Retinal pigment epithelial cell (primary cell): ENCODE data around the genes VASH2 and RPS6KC1.

DNA sequence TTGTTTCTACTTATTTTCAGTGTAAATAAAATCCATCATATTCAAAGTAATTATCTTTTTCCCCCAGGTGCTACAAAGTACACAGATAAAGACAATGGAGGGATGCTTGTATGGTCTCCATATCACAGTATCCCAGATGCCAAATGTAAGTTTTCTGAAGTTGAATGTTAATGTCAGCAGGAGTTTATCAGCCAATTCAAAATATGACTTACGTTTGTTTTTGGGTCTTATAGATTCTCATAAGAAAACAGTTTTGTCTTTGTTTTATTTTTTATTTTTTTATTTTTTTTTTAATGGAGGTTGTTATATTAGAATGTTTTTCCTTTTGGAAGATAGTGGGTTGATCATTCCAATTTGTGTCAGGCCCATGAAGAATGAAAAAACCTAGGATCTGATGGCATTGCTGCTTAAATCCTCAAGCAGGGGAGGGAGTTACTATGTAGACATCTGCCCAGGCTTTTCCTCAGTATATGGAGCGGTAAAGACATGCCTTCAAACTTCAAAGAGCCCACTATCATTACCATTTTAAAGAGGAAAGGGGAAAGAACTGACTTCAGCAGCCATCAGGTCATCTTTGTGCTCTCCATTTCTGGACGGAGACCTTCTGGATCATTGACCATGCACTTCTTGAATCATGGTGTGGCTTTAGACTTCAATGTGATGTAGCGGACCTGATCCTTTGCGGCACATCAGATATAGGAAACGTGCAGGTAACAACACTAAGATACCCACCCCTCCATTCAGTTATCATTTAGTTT lies 12.2 kb downstream of the RCOR3 start:
- RRBS, result no CpG with 5 or more reads among the region's 6 CpGs

DNA sequence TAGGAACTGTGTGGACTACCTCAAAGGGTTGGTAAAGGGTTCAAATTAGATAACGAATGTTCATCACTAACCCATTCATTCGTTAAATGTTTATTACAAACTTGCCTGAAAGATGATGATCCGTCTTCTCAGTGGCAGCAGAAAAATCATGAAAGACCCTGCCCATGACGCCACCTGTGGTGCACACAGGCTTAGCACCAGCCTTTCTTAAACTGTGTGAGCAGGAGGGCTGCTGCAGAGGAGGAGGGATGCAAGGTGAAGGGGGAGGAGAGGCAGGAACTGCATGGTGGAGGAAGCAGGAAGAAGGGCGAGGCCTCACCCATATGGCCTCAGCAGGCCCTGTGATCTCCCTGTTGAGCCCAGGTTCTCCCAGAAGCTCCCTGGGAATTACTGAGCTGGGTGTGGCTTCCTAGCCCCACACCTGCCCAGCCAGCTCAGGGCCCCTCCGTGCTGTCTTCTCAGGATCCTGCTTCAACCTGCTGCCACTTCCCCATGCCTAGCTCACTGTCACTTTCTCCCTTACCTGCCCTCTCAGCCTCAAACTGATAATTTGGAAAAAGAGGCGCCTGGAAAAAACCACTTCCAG lies 25.1 kb upstream of the RD3 start:
- RRBS, result no CpG with 5 or more reads among the region's 7 CpGs

DNA sequence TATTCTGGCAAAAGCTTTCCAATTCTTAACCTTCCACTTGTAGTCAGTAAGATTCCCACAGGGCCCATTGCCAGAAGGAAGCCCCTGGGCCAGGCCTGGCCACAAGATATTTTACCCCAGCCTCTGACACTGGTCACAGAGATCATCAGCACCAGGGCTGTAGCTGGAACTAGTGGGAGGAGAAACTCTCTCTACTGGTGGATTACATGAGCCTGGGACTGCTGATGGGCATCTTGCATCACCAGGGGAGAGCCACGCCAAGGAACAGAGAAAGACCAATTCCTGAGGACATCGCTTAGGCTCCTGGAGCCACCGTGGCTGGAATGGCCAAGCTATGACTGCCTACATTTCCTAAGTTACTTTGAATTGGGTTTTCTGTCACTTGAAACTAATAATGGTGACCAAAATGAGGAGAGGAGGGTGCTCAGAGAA lies 26.7 kb upstream of the RD3 start:
- RRBS, result no CpG with 5 or more reads among the region's 3 CpGs

DNA sequence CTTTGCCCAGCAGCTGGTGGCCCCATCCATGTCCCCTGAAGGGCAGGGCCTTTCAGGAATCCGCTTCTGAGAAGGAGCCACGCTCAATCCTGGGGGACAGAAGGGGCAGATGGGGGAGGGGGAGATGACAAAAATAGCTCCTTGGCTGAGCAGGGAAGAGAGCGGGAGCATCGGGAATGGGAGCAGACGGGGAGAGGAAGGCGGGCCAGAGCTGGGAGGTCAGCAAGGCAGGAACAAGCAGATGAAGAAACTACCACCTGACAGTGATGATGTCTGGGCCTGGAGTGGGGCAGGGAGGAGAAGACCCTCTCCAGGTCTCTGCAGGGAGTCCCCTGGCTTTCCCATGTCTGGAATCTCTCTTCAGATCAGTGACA lies 40.6 kb downstream of the SLC30A1 start:
- RRBS, result no CpG with 5 or more reads among the region's 6 CpGs

GRCh38 chr1:211572046-211572850 lies 6.7 kb downstream of the SLC30A1 start:
- RRBS, result no CpG with 5 or more reads among the region's 4 CpGs

DNA sequence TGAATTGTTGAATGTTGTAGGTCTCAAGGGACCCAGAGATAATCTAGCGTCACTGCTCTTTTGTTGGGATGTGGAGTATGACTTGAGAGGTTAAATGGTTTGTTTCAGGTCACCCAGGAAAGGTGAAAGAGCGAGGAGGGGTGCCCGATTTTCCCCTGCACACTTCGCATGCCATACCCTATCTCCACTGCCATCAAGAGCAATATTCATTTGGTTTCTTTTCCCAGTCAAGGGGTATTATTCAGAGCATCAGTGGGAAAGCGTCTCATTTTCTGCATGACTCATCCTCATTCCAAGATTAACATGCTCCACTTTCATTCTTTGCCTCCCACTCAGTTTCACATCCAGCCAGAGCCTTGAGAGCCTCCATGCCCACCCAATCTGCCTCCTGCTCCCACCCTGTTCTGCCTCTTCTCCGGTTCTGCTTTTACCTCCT lies 13.2 kb upstream of the SLC30A1 start:
- RRBS, result no CpG with 5 or more reads among the region's 6 CpGs

DNA sequence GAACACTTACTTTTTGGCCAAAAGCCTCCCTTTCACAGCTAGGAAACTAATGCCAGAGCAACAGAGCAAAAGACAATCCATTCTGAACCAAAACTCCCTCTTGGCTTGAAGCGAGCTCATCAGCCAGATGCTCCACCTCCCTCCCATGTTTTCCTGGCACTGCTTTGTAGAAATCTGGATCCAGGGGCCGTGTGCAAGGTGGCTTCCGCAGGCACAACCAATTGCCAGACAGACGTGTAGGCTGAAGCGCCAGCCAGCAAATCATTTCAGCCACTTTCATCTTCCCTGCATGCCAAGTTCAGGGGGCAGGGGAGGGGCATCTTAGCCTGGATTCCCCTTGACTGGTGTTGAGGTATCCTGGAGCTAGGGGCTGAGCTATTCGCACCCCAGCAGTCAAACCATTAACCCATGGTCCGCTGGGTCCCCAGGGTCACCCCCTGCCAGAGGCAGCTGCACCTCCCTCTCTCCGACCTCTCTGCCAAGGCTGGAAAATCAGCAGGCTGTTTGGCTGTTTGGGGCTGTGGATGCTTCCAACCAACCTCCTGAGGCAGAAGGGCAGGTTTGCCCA lies 32.2 kb upstream of the SLC30A1 start:
- RRBS, result no CpG with 5 or more reads among the region's 8 CpGs

DNA sequence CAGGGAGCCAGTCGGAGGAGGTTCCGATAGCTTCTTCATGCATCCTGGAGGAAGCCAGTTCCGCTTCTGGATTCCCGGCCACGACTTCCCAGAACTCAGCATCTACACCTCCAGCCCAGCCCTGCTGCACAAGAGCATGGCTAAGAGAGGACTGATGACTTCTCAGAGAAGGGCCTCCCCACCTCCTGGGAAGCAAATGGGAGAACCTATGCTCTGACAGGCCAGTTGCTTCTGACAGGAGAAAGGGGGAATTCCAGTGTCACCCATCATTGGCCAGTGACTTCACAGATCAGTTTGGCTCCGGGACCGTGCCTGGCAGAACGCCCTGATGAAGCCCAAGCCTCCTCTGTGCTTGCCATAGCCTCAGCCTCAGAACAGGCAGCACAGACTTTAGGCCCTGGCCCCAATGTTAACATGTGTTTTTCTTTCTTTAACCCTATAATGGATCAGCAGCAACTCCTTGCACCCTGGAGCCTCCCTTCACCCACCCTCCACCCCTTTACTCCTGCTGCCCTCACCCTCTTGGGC lies 42.5 kb upstream of the SLC30A1 start:
- RRBS, result no CpG with 5 or more reads among the region's 8 CpGs

DNA sequence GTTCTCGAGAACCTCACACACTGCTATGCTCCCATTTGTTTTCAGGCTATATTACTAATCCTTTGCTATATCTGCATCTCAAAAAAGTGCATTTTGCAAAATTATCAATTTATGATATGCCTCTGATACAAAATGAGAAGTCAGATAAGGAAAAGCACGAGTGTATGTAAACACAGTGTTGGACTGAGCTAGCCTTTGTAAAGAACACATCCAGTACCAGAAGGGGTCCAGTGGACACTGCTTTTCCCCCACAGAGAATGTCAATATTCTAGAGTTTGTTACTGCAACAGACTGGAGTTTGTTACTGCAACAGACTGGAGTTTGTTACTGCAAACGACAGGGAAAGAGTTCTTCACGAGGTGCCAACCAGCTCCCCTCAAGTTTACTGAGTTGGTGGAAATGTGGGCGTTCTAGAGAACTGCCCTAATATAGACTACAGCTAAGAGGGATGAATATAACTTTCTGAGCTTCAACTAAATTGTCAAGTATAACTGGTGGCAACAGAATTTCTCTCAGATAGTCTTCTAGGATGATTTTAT lies 73.7 kb upstream of the NEK2 start:
- RRBS, result no CpG with 5 or more reads among the region's 5 CpGs

DNA sequence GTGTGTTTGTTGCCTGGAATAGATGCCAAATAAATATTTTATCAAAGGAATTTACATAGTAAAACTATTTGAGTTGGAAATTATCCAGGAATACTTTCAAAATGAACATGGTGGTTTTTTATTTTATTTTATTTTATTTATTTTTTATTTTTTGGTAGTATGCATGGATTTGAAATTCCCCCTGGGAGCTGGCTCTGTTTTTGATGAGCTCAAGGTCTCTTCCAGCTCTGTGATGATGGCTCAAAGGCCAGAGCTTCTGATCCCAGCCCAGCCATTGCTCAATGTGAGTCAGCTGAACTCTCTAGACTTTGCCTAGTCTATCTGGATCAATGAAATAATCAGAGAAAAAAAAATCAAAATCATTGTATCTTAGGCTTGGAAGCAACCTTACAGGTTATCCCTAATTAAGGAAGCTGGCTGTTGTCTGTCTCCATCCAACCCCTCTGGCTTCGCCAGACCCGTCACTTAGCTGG lies 90.0 kb upstream of the LPGAT1 start:
- RRBS, result no CpG with 5 or more reads among the region's 2 CpGs

- RRBS, result no CpG with 5 or more reads among the region's 7 CpGs
Measured at GRCh38 chr1:212008539-212009040, 26.8 kb downstream of the INTS7 start.

DNA sequence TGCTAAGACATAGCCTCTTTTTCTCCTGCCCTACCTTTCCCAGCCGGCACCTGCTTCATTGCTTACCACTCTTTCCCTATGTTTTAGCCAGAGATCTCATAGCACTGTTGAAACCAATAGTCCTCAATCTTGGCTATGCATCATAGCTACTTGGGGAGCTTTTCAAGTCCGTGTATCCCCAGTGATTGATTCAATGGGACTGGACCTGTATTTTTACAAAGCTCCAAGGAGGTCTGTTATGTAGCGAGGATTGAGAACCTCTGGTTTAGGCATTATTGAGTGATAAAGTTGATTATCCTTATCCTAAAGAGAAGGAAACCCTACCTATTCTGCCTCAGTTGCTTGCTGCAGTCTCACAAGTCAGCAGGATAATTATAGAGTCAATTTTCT lies 52.4 kb downstream of the DTL start:
- RRBS, result no CpG with 5 or more reads among the region's 3 CpGs

DNA sequence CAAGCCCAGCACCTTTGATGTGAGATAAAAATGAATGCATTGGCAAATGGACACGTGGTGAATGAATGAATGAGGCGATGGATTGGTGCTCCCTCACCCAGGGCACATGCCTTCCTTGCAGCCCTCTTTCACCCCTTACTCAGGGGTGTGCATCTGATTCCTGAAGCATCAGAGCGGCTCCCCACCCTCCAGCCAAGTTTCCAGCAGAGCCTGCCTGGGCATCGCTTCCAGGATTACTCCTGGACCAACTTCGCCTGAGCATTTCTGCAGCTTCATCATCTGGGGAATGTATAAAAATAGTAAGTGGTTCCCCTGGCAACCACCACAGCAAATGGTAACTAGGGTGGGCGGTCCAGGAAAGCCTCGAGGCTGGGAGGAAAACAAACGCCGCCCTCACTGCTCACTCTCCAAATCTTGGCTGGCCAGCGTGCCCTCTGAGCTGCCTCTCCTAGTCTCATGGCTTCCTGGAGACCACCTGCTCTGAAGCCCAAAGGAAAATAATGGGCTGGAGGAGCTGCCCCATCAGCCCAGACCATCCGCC lies 20.1 kb downstream of the NENF start:
- RRBS, result no CpG with 5 or more reads among the region's 11 CpGs

DNA sequence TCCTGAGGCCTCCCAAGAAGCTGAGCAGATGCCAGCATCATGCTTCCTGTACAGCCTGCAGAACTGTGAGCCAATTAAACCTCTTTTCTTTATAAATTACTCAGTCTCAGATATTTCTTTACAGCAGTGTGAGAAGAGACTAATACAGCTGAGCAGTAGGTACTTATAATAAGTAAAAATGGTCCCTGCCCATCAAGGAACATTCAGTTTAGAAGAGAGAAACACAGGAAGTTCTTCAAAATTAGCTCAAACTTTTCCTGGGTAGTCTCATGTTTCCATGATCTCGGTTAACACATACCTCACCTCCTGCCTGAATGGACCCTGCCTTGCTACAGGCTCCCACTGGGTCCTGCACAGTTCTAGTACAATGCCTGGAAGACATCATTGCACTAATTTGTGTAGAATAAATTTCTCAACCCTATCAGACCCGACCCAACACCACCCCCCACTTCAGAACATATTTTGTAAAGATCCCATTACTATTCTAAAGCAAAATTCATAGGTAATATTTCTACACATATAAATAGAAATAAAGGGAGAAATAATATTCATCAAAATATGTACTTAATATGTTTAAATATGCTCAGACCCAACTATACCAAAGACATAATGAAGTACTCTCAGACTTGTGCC lies 42.1 kb upstream of the BATF3 start:
- RRBS, result no CpG with 5 or more reads among the region's 2 CpGs

DNA sequence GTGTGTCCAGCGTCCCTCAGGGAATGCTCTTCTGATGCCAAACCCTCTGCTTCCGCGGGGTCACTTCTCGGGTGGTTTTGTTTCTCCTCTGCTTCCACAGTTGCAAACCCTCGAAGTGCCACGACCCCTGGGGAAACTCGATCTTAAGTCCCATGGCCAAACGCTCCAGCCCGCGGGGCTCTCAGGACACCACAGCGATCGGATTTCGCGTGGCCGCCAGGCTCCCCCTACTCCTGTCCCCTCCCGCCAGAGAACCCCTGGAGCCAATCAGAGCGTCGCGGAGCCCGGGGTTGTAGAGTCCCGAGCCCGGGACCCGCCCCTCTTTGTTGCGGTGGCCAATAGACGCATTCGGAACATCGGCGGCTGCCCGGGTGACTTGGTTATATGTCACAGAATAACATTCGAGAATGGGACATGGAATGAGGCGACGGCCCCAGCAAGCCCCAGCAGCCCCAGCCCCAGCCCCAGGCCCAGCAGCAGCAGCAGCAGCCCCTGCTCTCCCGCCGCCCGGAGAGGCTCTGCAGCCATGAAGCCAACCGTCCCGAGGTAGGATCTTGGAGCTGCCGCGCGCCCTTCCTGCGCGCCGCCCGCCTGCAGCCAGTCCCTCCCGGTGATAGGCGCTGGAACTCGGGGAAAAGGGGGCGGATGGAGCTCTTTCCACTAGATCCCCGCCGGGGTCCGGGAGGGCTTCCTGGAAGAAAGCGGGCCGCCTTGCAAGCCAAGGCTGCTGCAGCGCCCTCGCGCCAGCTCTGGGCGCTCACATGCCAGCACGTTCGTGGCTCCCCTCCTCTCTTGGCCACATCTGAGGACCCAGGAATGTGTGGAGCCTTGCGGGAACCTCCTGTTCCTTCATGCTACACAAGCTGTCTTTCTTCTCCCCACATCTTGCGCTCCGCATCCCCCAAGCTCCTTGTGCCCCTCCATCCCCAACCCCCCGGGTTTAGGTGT lies at the start of gene VASH2:
TSS of gene VASH2 (plus strand) at position 347 of the 948 bp plus-strand sequence.
- RRBS, result under 1% methylated on average over 21 of the region's 63 CpGs

- RRBS, result under 1% methylated on average over 25 of the region's 57 CpGs
Measured at GRCh38 chr1:213050861-213052167, at the start of gene RPS6KC1. Gene RPS6KC1, plus strand, starts transcription at chr1:213051241.

- RRBS, result no CpG with 5 or more reads among the region's 2 CpGs
Measured at GRCh38 chr1:213975710-213976151, 12.0 kb upstream of the PROX1 start.

- RRBS, result no CpG with 5 or more reads among the region's 27 CpGs
Measured at GRCh38 chr1:213983667-213984267, 4.0 kb upstream of the PROX1 start.